ENCODE data around the genes ARMS2 and ACADSB.

DNA sequence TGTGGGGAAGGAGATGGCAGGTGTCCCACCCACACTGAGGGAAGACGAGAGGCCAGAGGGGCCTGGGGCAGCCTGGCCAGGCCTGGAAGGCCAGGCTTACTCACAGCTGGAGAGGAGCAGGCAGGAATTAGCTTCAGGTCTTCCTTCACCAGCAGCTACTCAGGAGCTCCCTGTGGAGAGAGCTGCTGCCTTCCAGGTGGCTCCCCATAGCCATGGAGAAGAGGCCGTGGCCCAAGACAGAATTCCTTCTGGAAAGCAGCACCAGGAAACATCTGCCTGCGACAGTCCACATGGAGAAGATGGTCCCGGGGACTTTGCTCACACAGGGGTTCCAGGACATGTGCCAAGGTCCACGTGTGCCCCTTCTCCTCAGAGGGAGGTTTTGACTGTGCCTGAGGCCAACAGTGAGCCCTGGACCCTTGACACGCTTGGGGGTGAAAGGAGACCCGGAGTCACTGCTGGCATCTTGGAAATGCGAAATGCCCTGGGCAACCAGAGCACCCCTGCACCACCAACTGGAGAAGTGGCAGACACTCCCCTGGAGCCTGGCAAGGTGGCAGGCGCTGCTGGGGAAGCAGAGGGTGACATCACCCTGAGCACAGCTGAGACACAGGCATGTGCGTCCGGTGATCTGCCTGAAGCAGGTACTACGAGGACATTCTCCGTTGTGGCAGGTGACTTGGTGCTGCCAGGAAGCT, 98.2 kb downstream of the TACC2 start:
- PRO-cap: no peak

- PRO-cap: unidirectional peak, plus-strand start at chr10:122102092
Measured at GRCh38 chr10:122101817-122102421, 113.0 kb downstream of the TACC2 start.

DNA sequence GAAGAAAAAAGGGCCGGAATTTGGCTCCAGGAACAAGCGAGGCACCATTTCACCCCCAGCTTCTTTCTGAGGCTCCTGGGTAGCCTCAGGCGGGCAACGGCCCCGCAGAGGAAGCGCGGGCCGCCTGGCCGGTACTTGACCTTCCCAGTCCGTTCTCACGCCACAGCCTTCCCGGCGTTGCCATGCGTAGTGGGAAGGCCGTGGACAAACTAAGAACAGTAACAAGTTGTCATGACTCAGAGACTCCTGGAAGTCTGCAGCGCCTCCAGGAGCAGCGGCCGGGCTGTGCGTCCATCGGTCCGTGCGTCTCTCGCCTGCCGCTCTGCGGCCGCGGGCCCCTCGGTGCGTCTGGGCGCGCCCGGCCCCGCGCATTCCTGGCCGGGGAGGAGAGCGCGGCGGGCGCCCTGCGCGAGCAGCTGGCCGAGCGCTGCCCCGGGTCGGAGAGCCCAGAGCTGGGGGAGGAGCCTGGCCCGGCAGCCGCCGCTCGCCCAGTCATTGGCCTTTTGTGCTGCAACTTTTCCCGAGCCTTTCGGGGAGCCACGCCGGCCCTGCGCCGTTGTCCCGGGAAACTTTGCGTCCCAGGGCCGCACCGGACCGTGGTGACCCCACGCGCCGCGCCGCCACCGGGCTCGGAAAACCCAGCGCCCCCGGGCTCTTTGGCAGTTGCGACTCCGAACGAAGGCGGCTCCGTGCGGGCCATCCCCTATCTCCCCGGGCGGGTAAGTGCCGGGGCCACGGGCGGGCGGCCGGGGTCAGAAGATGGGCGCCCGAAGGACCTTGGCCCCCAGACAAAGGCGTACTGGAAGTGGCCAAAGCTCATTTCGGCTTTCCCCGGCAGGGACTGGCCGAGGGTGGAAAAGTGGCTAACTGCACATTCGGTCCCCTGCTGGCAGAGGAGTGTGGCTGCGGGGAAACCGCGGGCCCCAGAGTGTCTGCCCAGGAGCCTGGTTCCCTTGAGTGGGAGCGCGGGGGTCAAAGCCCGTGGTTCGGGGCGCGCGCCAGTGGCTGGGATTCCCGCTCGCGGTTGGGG, 123.9 kb downstream of the TACC2 start:
- PRO-cap: bidirectional peak, plus-strand start at position 371 of the sequence, minus-strand start at position 376 of the sequence; unidirectional peak, plus-strand start at position 874 of the sequence; bidirectional peak, plus-strand start at position 892 of the sequence, minus-strand start at position 885 of the sequence

DNA sequence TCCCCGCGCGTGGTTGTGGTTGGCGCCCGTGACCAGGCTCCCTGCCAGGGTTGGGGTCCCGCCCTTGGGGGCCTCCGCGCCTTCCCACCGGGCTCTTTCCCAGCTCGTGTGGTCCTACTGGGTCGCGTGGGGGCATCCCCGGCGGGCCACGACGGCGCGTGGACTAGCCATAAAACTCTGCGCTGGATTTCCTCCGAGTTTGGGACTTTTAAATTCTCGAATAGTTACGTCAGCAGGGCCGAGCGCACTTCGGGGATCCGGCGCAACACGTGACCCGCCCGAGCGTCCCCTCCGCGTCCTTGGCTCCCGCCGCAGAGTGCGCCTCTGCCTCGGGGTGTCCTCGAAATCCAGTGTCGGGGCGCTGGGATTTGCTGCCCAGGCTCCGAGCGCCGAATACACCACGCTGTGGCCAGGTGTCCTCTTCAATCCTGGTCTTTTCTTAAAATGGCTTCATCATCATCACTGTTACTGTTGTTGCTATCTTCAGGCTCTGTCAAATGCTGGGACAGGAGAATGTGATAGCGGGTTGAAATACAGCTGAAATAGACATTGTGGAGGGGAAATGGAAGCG, 124.7 kb downstream of the TACC2 start:
- PRO-cap: bidirectional peak, plus-strand start at position 285 of the sequence, minus-strand start at position 184 of the sequence

DNA sequence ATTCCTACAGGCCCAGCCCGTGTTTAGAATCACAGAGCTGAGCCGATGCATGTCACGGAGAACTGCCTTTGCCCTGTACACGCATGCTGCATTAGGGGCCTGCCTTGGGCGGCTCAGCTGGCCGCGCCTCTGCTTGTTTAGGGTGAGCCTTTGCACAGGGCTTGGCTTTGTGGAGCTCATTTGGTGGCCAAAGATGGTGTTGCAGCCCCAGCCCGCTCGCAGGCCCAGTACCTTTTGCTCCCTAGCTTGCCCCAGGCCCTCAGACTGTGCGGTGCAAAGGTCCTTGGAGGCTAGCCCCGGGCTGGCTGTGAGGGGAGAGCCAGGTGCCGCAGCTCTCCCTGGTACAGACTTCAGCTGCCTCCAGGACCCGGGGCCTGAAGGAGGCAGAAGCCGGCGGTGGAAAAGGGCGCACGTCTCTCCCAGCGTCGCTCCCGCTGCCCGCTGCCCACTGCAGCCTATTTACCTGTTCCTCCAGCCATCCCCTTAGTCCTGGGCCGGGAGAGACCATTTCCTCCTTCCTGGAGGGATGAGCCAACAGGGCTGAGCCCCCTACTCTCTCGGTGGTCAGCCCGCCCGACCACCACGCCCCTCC, 108.2 kb upstream of the BTBD16 start:
- PRO-cap: unidirectional peak, plus-strand start at position 390 of the sequence

- PRO-cap: no peak
Measured at GRCh38 chr10:122191850-122192621, 79.1 kb upstream of the BTBD16 start.

- PRO-cap: no peak
Measured at GRCh38 chr10:122344635-122345230, 29.8 kb upstream of the PLEKHA1 start.

- PRO-cap: no peak
Measured at GRCh38 chr10:122400865-122401461, 26.5 kb downstream of the PLEKHA1 start.

DNA sequence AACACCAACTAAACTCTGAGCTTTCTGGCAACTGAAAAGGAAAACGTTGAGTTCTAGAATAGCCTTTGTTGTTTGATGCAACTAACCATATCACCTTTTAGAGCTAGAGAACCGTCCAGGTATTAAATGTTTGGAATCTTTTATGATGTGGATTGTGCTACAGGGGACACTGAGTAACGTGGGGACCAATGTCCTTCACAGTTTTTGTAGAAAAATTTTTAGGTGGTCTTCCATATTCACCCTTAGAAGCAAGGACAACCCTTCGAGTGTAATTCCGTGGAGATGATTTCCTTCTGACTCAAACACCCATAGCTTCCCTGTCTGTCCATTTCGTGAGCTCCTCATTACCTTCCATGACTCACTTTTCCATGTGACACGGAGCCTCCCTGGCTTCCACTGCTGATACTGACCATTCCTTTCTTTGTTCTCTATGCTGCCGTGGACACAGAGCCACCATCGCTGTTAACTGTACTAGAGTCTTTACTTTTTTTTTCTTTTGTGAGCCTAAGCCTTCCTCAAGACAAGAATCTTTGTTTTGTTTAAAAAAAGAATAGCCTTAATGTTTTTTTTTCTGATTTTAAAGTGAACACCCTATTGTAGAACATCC, 12.6 kb upstream of the ARMS2 start:
- PRO-cap: no peak

GRCh38 chr10:122448542-122449153, 5.8 kb upstream of the ARMS2 start:
- PRO-cap: no peak

DNA sequence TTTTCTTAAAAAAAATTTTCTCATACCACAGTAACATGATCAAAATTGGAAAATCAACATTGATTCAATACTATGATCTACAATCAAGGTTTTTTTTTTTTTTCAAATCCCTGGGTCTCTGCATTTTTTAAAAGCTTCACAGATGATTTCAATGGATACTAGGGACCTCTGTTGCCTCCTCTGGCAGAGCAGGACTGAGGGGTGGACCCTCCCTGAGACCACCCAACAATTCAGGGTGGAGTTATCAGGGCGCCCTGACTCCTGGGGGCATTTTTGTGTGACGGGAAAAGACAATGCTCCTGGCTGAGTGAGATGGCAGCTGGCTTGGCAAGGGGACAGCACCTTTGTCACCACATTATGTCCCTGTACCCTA, at the start of gene ARMS2:
TSS of gene ARMS2 (plus strand) at position 300 of the 373 bp plus-strand sequence.
- PRO-cap: no peak

DNA sequence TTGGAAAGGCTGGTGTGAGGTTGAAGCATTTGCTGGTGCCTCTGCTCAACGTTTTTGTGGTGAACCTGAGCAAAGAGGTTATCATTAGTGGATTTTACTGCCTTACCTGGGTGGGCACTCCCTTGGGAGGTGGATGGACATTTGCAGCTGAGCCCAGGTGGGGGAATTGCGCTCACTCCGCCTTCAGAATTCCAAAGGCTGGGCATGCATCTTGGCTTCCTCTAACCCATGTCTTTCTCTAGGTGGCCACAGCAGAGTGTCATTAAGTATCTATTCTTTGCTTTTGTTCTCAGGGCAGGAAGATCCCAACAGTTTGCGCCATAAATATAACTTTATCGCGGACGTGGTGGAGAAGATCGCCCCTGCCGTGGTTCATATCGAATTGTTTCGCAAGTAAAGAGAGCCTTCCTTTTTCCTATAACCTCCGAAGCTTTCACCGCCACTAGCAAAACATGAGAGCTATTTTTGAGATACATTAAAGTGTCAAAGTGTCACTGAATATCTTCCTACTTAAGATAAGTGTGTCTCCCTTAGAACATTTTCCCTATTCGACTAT, 27.3 kb downstream of the HTRA1 start:
- PRO-cap: no peak

- PRO-cap: no peak
Measured at GRCh38 chr10:122489299-122489651, 27.9 kb downstream of the HTRA1 start.

DNA sequence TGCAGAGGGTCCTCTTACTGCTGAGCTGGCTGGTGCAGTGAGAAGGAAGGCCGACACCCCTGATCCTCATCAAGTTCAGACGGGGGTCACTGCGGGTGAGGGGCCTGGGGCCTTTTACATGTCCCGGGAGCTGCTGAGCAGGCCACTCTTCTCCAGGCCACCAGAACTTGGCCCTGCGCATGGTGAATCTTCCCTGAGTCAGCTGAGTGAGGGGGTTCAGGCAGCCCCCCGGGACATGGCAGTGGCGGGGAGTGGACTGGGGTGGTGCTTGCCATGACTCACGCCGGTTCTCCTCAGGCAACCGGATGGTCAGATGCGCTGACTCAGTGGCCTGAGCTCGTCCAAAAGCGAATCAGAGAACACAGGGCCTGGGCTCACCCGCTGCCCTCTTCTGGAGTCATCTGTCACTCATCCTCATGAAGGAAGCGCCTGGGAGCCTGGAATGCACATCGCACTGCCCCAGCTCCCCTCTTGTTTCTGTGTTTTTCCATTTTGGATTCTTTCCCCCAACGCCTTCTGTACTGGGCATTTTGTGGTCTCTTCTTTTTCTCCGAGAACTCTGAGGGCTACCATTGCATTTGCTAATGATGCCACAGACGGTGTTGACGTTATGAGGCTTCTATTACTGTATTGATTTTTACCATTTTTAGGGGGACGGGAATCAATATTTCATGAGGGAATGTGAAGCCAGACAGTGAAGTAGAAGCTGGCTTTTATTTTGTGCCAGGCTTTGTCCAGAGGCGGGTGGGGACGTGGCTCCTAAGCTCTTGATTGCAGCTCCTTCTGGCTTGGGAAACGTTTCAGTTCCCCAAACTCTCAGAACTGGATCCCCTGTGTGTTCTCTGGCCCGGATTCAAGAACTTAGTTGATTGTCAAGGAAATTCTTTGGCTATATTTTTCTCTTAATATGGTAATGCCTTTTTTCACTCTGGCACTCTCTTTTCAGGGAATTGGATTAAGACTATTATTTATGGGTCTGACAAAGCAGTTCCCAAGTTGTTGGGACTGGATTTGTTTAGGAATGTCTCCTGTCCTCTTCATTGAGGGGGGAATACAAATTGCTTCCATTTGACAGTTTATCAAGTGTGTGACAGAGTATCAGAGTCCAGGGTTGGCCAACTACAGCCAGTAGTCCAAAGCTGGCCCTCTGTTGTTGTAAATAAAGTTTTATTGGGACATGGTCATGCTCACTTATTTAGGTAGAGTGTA, 33.8 kb downstream of the HTRA1 start:
- PRO-cap: no peak

GRCh38 chr10:122514183-122514744, 46.3 kb upstream of the DMBT1 start:
- PRO-cap: no peak

GRCh38 chr10:122643004-122643571, 29.6 kb upstream of the SPADH start:
- PRO-cap: no peak

DNA sequence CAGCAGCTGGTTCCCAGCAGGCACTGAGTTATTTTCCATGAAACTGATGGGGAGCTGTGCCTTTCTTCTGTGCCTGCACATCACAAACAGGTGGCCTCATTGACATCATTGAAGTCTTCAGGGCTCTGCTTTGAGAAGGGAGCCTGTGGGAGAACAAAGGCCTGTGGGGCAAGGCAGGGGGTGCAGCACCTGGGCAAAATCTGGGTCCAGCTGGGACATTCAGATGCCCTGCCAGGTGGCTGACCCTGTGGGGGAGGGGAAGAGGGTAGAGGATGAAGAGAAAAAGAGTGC, 366 bp upstream of the CUZD1 start:
- PRO-cap: no peak

DNA sequence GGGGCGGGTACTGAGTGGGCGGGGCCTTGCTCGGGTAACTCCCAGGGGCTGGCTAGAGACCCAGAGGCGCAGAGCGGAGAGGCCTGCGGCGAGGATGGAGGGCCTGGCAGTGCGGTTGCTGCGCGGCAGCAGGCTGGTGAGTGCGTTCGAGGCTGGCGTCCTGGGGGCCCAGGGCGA, at the start of gene ACADSB:
TSS of gene ACADSB (plus strand) at position 71 of the 177 bp plus-strand sequence.
- PRO-cap: bidirectional peak, plus-strand start at position 71 of the sequence, minus-strand start outside the sequence

GRCh38 chr10:123241156-123242376, 87.4 kb downstream of the BUB3 start:
- PRO-cap: no peak

- PRO-cap: no peak
Measured at GRCh38 chr10:123860334-123860722, 31.3 kb downstream of the CPXM2 start.

Data from Metastatic Lung Carcinoma in the Adrenal Gland (tissue), 1 donor.